Psoas muscle (tissue), 2 donors: ENCODE measurements around the genes ZXDC and PRR20G.

DNA sequence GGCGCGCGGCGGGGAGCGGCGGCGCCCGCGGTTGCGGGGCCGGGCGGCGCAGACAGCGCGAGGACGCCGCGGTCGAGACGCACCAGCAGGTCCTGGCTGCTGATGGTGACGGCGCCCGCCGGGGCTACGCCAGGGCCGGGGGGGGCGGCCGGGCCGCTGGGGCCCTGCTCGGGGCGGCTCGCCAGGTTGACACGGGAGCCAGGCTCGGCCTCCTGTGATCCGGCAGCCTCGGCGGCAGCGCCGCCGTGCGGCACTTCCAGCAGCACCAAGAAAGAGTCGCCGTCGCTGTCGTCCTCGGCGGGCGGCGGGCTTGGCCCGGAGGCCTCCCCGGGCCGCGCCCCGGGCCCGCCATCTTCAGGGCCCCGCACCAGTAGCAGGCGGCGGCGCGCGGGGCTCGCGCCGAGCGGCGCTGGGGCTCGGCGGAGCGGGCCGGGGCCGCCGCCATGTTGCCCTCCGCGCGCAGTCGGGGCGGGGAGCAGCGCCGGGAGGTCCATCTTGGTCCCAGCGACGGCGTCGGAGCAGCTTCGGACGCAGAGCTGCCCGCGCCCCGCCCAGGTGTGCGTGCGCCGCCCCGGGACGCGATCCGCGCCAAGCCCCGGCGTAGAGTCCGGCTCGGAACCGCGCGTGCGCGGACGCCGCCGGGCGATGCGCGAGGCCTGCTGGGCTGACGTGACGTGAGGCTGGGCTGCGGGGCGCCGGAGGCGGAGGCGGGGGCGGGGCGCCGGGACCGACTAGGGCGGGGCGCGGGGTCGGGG lies at the start of gene ZXDC:
Gene ZXDC, minus strand, starts transcription at position 520 of the 755 bp plus-strand sequence.
- PRO-cap, 2 experiments, result peak in 2 of 2 experiments; most common plus-strand start position 253 of the sequence (in 1); most common minus-strand start position 520 of the sequence (in 2)

GRCh38 chr3:126782504-126783026 lies 78.5 kb downstream of the CHCHD6 start:
- PRO-cap, 2 experiments, result no peak in any of the 2 experiments

- PRO-cap, 2 experiments, result no peak in any of the 2 experiments
These were observed 74.2 kb upstream of the PLXNA1 start for GRCh38 chr3:126908540-126909289.

DNA sequence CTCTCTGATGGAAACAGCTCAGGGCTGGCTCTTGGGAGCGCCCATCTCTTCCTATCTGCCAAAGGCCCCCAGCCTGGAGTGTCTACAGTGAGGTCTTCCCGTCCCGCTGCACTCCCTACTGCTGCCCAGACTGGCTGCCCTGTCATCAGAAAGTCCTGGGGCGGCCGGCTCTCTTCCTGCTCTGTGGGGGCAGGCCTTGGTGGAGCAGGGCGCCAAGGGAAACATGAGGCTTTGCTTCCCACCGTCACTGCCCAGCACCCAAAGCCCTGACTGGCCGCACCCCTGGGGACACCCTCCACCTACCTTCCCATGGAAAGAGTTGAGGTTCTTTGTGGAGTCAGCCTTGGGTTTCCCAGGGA lies 52.0 kb upstream of the PLXNA1 start:
- PRO-cap, 2 experiments, result no peak in any of the 2 experiments

DNA sequence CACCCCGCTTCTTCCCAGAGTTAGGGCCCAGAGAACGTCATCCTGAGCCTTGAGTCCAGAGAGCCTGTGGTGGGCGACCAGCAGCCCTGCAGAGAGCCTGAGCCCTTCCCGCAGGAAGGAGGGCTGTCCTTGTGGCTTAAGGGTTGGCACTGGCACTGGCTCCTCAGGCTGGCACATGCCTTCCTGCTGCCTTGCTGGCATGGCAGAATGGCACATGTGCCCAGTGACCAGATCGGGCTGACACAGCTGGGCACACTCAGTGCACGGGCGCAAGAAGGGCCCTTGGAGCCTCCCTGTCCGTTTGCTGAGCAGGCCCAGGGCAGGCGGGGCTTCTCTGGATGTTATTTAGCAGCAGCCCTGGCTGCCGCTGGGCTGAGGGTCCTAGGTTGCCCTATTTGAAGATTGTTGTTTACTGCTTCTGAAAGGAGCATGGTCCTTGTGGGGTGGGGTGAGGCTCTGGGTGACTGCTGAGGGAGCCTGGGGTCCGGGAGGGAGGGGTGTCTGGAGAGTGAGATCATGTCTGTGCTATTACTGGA lies 50.3 kb upstream of the PLXNA1 start:
- PRO-cap, 2 experiments, result no peak in any of the 2 experiments

GRCh38 chr3:126937982-126938345 lies 45.0 kb upstream of the PLXNA1 start:
- PRO-cap, 2 experiments, result no peak in any of the 2 experiments

- PRO-cap, 2 experiments, result no peak in any of the 2 experiments
These were observed 25.6 kb downstream of the PRR23E start for GRCh38 chr3:127218398-127218994.

GRCh38 chr3:127287815-127288386 lies at the start of gene PRR20G:
Gene PRR20G (minus strand): TSS chr3:127288046.
- PRO-cap, 2 experiments, result no peak in any of the 2 experiments

- PRO-cap, 2 experiments, result no peak in any of the 2 experiments
These were observed 42.9 kb downstream of the TPRA1 start for GRCh38 chr3:127547258-127548443.

DNA sequence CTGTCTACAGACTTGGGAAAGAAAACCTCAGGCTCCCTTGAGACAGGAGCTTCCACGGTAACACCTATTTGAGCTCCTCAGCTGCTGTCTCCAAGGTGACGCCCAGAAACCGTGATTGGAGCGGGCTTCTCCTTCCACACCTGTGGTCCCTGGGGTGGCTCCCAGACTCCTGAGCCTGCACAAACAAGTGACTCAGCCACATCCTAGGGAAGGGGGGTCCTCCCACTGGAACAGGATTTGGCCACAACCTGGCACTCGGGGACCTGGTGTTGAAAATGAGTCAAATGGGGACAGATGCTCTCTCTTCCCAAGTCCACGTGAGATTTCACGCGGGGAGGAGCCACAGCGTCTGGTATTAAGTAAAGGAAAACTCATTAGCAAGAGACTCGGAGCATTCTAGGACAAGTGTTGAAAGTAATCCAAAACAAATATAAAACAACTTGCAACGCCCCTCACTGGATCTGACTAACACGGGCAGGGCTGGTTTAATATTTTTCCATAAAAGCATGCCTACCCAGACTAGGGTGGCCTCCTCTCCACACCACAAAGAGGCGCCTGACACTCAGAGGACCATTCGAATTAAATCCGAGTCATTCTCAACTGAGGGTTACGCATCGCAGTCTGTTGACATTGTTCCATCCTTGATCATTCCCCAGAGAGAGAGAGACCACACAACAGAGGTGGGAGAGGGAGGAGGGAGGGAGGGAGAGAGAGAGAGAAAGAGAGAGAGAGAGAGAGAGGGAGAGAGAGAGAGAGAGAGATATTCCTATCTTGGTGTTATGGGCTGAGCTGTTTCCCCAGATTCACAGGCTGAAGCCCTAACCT lies 74.4 kb downstream of the MGLL start:
- PRO-cap, 2 experiments, result no peak in any of the 2 experiments

- PRO-cap, 2 experiments, result peak in 1 of 2 experiments; most common plus-strand start chr3:127787235 (in 1); most common minus-strand start chr3:127787127 (in 1)
These were observed 35.1 kb downstream of the MGLL start for GRCh38 chr3:127786797-127788074.

- PRO-cap, 2 experiments, result no peak in any of the 2 experiments
These were observed 31.3 kb downstream of the MGLL start for GRCh38 chr3:127791044-127791455.

DNA sequence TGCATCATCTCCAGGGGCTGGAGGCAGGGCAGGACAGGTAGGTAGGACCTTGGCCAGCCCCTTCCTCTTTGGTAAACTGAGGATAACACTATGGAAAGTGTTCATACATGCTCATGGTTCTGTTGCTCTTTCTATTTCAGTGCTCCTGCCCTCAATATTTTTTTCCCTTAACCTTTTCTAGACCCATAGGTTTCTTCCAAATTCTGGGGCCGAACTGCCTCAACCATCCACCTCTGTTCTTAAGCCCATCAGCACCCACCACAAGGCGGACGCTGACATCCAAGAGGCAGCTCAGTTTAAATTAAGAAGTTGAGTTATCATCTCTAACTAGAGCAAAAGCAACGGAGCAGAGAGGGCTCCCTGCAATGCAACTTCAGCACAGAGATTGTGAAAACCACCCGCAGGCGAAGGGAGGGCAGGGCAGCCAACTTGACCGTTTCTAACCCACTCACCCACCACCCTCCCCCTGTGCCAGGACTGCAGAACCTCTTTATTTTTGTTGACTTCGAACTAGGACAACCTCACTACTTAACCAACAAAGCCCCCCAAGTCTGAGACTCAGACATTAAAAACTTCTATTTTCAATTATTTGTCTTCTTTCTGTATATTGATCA lies 2.3 kb downstream of the MGLL start:
- PRO-cap, 2 experiments, result no peak in any of the 2 experiments

- PRO-cap, 2 experiments, result peak in 1 of 2 experiments; most common plus-strand start chr3:128053269 (in 1)
These were observed 827 bp downstream of the SEC61A1 start for GRCh38 chr3:128053092-128053435.

DNA sequence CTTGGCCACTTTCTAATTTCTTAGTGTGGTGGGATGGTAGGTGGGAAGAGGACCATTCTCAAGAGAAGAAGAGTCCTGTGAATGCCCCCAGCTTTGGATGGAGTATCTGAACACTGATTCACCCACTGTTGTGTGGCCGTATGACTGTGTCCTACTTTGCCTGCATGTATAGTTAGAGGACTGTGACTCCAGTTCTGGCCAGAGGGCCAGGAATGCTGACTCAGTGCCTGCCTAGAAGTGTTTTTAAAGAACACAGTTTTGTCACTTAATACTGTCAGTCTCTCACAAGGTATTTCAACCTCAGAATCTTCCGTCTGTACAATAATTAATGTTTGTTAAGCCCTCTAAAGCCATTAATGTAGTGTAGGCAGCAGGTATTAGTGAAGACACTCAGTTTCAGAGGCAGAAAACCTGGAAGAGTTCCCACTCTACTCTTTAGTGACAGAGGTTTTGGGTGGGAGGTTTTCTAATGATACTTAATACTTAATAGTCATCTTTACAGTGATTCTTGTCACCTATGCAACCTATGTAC lies 2.2 kb downstream of the SEC61A1 start:
- PRO-cap, 2 experiments, result no peak in any of the 2 experiments

- PRO-cap, 2 experiments, result no peak in any of the 2 experiments
These were observed 9.4 kb downstream of the SEC61A1 start for GRCh38 chr3:128061329-128062302.

DNA sequence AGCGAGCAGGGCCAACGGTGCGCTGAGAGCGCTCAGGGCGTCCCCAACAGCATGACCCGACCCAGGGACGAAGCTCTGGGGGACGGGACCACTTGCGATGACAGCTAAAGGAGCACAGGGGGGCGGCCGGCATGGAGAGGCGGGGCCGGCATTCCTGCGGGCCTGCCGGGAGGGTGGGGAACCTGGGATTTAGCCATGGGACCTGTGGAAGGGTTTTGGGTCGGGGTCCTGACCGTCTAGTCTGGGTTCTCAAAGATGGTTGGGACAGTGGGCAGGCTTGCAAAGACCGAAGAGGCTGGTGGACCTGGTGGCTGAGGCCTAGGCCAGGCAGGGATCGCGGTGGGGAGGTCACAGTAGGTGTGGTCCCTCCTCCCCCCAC lies 24.0 kb downstream of the SEC61A1 start:
- PRO-cap, 2 experiments, result no peak in any of the 2 experiments

- PRO-cap, 2 experiments, result no peak in any of the 2 experiments
These were observed 150.1 kb downstream of the DNAJB8 start for GRCh38 chr3:128316557-128317022.

- PRO-cap, 2 experiments, result no peak in any of the 2 experiments
These were observed 123.2 kb downstream of the DNAJB8 start for GRCh38 chr3:128343456-128343975.

- PRO-cap, 2 experiments, result no peak in any of the 2 experiments
These were observed 53.8 kb downstream of the DNAJB8 start for GRCh38 chr3:128412959-128413292.